Mesenchymal stem cell of the bone marrow (primary cell): ENCODE measurements around a stretch of chr12.

DNA sequence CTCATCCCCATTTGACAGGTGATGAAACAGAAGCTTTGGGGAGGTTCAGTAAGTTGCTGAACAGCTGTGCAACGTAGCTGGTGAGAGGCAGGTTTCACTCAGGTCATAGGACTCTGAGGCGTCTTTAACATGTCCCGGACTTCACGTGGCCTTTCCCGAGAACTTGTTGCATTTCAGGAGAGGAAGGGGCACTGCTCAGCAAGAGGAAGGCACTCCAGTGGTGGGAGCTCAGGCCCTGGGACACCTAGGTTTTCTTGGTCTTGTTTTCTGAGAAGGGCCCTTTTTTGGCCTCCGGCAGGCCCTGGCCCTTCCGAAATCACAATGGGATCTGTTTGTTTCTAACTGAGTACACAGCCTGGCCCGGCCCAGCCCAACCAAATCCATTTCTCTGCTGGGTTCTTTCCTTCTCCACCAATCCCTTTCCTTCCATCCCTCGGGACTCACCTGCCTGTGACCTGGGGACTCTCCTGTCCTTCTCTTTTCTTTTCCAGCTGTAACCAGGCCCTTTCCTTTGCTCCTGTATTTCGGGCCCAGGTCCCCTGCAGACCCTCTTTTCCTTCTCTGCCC lies 18.5 kb downstream of the TEAD4 start:
- CAGE, long polyA plus RNA = no peak

DNA sequence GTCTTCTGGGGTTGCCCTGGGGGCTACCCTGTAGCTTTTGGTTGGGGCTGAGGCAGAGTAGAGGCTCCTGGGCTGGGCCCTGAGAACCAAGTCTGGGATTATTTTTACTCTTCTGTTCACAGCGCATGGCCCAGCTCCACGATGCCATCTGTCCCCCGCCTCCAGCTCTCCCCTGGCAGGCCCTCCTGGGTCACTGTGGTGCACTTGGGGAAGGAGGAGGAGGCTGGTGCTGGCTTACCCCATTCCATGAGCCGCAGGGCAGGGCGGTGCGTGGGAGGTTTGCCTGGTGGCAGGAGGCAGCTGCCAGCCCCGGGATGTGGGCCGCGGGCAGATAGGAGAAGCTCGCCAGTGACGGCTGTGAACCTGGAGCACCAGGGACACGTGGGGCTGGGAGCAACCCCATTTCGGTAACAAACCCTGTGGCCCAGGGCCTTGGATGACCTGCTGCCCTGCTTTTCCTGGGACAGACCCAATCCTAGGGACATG lies 23.2 kb downstream of the TEAD4 start:
- CAGE, long polyA plus RNA = no peak

DNA sequence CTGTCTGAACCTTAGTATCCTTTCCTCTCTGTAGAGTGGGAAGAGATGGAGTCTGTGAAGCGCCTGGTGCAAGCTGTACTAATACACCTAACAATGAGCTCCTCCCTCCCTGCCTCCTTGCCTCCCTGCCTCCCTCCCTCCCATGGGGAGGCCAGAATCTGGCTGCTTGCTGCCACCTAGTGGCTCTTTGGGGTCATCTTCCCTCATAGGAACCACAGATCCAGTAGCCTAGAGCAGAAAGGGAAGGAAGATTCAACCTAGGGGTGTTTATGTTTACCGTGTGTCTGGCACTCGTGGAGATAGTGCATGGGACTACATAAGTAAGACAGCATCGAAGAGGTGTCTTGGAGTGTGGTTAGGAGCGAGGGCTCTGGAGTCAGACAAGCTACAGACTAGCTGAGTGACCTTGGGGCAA lies 35.6 kb upstream of the TSPAN9 start:
- CAGE, long polyA plus RNA = no peak

DNA sequence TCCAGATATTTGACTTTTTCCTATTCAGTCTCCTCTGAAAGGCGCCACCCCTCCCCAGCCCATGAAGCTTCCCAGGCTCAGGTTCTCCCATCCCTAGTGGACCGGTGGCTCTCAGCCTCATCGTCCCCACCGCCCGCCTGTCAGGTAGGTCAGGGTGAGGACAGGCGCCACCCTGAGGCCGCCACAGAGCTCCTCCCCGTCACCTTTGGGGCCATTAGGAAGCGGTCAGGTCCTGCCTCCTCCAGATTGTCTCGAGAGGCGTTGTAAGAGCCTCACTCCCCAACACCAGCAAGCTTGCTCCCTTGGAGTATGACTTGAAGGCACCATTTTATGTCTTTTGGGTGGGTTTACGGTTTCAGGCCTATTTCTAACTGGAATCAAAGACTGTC lies 55.5 kb downstream of the TSPAN9 start:
- CAGE, long polyA plus RNA = no peak

GRCh38 chr12:3199883-3200980 lies 123.1 kb downstream of the TSPAN9 start:
- CAGE, long polyA plus RNA = no peak

DNA sequence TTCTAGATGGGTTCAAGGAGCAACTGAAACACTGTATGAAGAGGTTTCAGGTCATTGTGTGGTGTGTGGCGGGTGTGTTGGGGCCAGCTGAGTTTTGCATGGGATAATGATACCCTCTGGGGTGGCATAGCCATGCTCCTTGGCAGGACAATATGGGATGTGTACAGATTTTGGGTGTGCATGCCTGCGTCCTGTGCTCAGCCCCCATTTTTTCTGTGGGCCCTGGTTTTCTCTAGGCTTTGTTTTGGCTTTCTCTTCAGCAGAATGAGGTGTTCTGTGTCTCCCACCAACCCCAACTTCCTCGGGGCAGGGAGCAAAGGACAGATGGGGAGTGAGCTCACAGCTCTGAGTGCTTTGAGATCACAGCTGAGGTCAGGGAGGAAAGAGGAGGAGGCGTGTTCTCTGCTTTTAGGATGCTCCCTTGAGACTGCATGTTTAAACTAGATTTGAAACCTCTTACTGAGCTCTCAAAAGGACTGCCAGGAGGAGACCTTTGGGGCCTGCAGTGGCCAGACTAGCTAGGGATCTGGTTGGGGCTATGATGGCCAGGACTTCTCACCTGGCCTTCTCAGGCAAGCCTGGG lies 140.9 kb downstream of the TSPAN9 start:
- CAGE, long polyA plus RNA = no peak

DNA sequence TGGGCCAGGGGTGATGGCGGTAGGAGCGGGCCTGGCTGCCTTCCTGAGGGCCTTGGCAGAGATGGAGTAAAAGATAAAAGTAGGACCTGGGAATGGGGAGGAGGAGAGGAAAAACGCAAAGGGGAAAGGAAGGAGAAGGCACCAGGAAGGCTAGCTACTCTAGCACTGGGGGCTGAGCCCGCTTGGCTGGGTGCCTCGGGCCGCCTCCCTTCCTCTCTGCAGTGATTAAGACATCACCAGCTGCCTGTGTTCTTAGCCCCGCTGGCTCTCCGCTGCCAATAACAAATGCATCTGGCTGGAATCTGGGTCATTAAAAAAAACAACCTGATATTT lies 141.3 kb downstream of the TSPAN9 start:
- CAGE, long polyA plus RNA = no peak

- CAGE, long polyA plus RNA = no peak
Observed at GRCh38 chr12:3218860-3219536, 141.8 kb downstream of the TSPAN9 start.

GRCh38 chr12:3299939-3300673 lies 190.9 kb upstream of the PRMT8 start:
- CAGE, long polyA plus RNA = no peak

DNA sequence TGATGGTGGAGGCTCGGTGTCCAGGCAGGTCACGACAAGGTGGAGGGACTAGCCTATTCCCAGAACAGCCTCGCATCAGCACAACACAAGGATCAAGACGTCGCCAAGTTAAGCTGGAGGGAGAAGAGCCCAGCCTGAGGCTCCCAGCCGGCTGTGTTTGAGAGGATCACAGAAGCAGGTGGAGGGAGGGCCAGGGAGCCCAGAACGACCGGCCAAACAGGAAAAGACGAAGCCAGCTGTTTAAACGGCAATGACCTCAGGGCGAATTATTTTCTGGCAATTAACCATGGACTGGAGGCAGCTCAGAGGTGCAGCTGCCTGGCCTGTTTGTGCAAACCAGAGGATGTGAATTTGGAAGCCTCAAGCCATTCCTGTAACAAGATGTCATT lies 175.9 kb upstream of the PRMT8 start:
- CAGE, long polyA plus RNA = no peak

DNA sequence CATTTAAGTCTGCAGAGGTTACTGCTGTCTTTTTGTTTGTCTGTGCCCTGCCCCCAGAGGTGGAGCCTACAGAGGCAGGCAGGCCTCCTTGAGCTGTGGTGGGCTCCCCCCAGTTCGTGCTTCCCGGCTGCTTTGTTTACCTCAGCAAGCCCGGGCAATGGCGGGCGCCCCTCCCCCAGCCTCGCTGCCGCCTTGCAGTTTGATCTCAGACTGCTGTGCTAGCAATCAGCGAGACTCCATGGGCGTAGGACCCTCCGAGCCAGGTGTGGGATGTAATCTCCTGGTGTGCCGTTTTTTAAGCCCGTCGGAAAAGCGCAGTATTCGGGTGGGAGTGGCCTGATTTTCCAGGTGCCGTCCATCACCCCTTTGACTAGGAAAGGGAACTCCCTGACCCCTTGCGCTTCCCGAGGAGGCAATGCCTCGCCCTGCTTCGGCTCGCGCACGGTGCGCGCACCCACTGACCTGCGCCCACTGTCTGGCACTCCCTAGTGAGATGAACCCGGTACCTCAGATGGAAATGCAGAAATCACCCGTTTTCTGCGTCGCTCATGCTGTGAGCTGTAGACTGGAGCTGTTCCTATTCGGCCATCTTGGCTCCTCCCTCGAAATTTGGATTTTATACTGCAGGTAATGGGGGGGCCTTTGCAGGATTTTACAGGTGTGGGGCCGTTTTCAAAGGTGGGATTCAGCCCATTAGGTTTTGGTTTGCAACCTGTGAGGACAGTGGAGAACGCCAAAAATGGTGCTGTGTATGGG lies 93.2 kb upstream of the PRMT8 start:
- CAGE, long polyA plus RNA = no peak

DNA sequence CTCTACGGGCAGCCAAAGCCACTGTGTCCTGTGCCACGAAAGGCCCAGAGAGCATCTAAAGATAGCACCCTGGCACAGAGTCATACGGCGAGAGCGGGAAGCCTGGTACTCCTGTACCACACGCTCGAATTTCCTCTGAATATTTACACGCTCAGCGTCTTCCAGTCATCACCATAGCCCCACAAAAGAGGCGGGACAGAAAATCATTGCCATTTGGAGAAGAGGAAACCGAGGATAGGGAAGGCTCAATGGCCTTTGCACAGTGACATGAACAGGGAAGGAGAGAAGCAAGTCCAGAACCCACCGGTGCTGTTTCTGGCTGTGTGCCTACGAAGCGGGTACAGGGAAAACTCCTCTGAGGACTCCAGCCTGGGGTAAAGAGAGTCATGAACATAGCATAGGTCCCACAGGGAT lies 39.7 kb downstream of the PRMT8 start:
- CAGE, long polyA plus RNA = no peak

DNA sequence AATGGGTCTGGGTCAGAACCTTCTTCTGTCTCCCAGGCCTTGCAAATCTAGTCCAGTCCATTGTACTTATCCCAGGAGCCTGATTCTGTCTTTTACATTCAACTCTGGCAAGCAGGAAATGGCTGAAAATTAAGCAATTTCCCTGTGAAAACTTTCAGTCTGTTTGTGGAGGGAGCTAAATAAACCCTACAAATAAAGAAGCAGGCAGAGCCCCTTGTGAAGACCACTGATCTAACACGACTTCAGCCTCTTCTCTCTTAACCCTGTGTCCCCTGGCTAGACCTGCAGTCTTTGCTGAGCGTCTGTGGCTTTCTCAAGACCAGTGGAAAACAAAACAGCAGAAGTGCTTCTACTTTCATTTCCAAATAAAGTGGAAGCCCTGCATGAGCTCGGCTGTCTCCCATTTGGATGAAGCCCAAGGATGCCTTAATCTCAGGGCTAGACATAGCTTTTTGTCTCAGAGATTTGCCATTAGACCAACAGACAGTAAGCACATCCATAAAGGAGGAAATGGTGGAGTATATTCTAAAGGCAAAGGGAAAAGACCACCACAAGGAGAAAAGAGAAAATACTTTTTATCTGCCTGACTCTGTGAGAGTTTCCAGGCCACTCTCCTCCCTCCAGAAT lies 48.2 kb downstream of the CRACR2A start:
- CAGE, long polyA plus RNA = no peak

- CAGE, long polyA plus RNA = no peak
Observed at GRCh38 chr12:4117995-4118448, 155.5 kb upstream of the CCND2 start.

GRCh38 chr12:4243090-4243497 lies 30.5 kb upstream of the CCND2 start:
- CAGE, long polyA plus RNA = no peak

GRCh38 chr12:4274260-4275001 lies 869 bp downstream of the CCND2 start:
- CAGE, long polyA plus RNA = no peak

DNA sequence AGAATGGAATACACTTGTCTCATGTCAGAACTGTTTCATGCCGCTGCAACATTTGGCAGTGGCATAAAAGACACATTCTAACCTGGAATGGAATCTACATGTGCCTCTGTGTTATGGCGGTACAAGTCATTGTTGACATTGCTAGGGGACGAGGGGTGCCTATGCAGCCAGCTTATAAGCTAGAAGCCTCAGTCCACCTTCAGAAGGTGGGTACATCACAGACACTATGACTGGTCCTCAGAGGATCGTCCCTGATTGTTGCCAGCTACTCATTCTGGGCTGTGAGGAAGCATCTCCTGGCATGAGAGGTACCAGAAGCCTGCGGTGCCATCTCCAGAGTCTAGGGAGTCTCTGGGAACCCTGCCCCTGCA lies 15.6 kb upstream of the TIGAR start:
- CAGE, long polyA plus RNA = no peak

DNA sequence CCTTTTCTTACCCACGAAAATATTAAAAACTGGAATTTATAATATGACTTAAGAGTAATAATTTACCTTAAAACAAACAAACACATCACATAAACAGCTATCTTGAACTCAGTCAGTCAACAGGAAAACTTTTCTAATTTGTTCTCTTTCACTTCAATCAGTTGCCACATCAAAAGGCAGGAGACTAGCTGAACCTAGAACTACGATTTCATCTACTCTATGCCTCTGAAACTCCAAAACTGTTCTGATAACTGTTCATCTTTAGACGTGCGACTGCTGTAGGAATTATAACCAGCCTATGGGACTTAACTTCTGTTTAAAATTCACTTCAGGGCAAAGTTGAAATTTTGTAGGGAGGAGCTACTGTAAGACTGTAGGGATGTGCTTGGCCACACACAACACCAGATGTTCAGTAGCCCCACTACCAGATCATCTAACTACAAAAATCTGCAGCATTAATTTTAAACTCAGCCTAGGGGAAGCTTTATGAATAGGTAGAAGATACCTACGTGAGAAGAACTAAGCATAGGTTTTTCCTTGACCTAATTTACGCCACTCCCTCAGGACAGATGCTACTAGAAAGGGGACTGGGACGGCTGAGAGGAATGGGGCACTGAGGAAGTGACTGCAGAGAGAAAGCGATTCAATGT lies 7.2 kb downstream of the C12orf4 start:
- CAGE, long polyA plus RNA = no peak

DNA sequence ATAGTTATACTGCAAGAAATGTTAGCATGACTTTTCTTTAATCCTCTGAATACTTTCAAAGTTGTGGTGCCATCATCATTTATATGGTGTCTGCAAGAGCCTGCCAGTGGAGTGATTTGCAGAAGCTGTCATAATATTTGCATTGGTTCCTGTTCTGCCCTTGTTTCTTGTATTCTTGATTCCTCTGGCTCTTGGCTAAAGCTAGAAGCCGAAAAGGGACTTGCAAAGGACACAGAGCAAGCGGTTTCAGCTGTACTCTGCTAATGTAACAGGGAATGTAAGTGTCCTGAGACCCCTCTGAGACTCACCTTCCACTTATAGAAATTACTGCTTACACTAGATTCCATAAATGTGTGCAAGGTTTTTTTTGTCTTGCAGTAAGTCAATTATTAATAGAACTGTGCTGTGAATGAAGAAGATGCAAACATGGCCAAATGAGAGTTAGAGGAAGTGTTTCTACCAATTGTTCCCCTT lies 5.1 kb downstream of the DYRK4 start:
- CAGE, long polyA plus RNA = no peak

GRCh38 chr12:4572680-4573084 lies 10.7 kb downstream of the DYRK4 start:
- CAGE, long polyA plus RNA = no peak